ENCODE measurements around a stretch of chr10.

DNA sequence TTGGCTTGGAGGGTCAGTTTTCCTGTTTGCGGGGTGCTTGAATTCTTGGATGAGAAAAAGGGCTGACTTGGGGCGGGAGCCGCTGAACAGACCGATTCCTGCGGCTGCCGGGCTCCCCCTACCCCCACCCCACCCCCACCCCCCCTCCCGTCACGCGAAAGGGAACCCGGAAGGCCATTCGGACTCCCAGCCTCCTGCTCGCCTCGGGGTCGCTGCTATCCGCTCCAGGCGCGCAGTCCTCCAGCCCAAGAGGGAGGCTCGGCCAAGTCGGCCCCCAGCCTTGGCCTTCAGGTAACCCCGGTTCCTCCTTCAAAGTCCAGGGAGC is 1.1 kb downstream of the SORCS3 start:
- PRO-cap: no peak
- RAMPAGE, long total RNA, 4 experiments: no peak in any of the 4 experiments

GRCh38 chr10:105837969-105838391 is 1196.9 kb downstream of the SORCS3 start:
- PRO-cap: no peak
- RAMPAGE, long total RNA, 4 experiments: no peak in any of the 4 experiments

DNA sequence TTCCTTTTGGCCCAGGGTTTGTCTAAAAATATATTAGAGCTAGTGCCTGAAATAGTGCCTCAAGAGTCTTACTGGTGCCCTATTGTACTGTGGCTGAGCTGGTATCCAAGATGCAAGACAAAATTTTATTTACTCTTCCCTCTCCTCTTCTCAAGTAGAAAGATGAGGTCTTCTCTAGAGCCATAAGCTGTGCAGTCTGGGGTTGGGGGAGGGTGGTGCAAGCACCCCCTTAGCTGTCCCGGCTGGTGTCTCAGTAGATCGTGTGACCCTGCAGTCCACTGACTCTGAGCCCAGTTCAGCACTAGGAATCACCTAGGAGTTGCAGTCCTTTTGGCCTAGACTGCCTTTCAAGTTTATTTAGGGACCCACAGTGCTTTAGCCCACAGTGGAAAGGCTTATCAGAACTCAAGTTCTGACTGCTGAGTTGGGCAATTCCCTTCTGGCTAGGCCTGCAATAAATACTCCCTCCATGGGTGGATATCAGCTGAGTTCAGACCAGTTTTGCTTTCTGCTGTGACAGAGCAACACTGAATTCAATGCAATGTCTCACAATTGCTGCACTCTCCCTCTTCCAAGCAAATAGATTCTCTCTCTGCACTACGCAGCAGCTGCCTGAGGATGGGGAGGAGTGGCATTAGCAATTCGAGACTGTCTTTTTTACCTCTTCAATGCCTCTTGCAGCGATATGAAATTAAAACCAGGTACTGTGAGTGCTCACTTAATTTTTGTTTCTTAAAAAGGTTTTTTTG is 1153.4 kb downstream of the SORCS1 start:
- PRO-cap: no peak
- RAMPAGE, long total RNA, 4 experiments: no peak in any of the 4 experiments

- PRO-cap: no peak
- RAMPAGE, long total RNA, 4 experiments: no peak in any of the 4 experiments
These were observed 515.9 kb downstream of the SORCS1 start for GRCh38 chr10:106648587-106649122.

DNA sequence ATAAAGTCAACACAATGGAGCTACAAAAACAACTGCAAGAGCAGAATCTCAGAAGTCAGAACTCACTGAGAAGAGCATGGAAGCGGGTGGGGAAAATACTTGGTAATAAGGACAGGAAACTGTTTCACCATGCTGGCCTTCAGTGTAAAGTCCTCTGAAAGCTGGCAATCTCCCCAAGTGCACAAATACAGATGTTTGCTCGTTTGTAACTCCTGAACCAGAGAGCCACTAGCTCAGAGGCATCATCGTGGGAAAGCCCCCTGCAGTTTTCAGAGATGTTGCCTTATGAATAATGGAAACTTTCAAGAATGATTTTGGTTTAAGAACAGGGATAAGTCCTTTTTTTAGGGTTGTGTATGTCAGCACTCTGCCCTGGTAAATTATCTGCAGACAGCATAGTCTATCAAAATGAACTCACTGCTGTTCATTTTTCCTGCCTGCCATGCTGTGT is 233.1 kb downstream of the SORCS1 start:
- PRO-cap: no peak
- RAMPAGE, long total RNA, 4 experiments: no peak in any of the 4 experiments

DNA sequence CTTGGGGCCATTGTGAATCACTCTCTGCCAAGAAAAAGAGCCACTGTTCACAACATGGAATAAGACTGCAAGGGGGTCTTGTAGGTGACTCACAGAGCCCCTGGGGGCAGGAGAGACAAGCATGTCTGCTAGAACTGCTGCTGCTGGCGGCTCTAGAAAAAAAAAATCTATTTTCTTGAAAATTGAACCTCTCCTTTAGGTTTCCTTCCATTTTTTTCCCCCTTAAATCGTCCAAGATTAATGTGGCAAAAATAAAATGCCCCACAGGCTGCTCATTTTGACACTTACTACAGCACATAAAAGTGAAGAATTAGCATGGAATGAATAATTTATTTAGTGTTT is 191.1 kb downstream of the SORCS1 start:
- PRO-cap: no peak
- RAMPAGE, long total RNA, 4 experiments: no peak in any of the 4 experiments

DNA sequence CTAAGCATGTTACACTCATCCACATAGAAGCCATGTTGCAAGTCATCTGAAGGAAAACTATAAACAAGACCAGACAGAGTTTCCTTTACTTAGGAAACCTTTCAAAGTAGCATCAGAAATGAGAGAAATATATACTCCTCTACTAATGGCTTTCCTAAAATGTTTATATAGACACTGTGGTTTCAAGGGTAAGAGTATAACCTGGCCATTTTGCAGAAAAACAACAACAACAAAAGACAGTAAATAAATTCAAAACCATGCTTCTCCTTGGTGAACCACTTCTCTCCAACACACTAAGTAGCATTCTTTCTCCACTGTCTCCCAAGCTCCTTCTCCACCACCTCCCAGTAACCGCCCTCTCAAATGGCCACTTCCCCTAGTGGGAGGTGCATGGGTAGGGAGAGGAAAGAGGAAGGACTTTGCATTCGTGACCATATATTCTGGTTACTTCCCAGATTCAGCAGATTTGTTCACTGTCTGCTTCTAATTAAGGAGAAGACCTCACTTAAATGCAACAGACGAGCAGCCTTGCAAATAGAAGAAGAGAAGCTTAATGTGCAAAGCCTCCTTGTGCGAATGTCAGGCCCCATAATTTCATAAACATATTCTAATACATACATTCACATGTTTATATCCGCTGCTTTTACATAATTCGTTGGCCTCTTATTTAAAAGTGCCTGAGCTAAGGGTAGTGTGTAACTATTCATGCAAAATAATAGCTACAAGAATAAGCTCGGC is 166.8 kb downstream of the SORCS1 start:
- PRO-cap: no peak
- RAMPAGE, long total RNA, 4 experiments: no peak in any of the 4 experiments

- PRO-cap: no peak
- RAMPAGE, long total RNA, 4 experiments: no peak in any of the 4 experiments
These were observed 967.8 kb upstream of the SORCS1 start for GRCh38 chr10:108132180-108132765.

DNA sequence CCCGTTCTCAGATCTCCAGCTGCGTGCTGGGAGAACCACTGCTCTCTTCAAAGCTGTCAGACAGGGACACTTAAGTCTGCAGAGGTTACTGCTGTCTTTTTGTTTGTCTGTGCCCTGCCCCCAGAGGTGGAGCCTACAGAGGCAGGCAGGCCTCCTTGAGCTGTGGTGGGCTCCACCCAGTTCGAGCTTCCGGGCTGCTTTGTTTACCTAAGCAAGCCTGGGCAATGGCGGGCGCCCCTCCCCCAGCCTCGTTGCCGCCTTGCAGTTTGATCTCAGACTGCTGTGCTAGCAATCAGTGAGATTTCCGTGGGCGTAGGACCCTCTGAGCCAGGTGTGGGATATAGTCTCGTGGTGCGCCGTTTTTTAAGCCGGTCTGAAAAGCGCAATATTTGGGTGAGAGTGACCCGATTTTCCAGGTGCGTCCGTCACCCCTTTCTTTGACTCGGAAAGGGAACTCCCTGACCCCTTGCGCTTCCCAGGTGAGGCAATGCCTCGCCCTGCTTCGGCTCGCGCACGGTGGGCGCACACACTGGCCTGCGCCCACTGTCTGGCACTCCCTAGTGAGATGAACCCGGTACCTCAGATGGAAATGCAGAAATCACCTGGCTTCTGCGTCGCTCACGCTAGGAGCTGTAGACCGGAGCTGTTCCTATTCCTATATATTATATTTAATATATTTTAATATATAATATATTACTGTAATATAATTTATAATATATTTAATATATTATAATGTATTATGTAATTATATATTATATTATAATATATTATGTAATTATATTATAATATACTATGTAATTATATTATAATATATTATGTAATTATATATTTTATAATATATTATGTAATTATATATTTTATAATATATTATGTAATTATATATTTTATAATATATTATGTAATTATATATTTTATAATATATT is 1151.2 kb upstream of the SORCS1 start:
- PRO-cap: no peak
- RAMPAGE, long total RNA, 4 experiments: no peak in any of the 4 experiments

DNA sequence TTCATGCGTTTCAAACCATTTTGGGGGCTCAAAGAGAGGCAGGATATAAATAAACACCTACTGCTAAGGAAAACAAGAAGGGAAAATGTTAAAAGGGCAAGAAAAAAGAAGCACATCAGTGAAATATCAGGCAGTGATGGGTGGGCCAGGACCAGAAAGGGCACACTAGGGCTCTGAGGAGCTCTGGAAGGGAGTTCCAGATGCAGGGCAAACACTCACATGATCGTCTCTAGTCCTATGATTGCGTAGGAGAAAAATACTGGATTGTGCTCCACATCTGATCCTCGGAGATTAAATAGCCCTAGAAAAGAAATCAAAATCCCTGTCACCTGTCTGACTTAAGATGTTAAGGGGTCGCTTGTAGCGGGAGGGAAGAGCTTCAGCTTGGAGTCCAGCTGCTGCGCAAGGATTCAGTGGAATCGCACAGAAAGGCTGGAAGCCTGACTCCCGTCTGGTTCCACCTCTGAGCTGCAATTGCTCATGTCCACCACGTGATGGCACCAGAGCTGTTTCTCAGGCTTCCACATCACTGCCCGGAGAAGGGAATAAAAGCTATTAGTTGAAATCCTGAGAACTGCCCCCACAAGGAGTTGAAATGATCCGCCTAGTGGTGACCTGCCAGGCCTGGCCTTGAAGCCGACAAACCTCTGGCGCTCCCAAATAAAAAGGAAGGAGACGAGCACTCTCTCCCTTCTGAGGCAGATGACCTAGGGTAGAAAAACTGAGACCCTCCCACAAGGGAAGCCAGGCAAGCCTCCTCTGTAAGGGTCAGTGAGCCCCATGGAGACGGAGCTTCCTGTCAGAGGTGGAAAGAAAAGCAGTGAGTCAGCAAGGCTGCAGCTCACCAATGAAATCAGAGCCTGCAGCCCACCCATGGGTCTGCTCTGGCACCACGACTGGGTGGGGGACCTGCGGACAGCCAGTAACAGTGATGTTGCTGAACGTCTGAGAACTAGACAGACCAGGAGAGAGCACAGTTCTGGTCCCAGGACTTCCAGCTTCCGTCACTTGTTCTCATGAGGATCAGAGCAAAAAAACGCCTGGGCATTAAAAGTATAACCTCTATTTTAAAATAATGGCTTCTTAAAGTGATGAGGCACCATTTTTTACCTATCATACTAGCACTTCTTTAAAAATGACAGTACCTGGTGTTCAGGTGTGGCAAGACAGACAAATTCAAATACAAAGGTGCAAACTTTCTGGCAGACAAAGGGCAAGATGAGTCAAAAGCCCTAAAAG is 39.0 kb downstream of the XPNPEP1 start:
- PRO-cap: no peak
- RAMPAGE, long total RNA, 4 experiments: no peak in any of the 4 experiments

DNA sequence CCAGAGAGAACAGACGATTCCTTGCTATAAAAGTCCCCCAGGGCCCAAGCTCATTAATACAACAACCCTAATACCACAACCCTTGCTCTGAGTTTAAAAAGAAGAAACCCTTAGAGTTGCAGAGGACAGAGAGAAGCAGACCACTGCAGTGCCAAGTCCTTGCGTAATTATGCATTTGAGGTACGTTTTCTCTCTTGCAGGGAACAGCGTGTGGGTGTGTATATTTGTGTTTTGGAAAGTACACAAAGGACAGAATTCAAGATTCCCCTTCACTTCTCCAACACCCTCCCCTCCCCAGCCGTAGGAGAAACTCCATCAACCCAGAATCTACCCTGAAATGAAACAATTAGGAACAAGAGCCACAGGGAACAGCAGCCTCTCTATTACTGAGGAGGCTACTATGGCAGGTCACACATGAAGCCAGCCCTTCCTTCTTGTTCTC is 23.3 kb downstream of the XPNPEP1 start:
- PRO-cap: no peak
- RAMPAGE, long total RNA, 4 experiments: no peak in any of the 4 experiments

GRCh38 chr10:110048082-110048548 is 40.3 kb downstream of the ADD3 start:
- PRO-cap: no peak
- RAMPAGE, long total RNA, 4 experiments: no peak in any of the 4 experiments

DNA sequence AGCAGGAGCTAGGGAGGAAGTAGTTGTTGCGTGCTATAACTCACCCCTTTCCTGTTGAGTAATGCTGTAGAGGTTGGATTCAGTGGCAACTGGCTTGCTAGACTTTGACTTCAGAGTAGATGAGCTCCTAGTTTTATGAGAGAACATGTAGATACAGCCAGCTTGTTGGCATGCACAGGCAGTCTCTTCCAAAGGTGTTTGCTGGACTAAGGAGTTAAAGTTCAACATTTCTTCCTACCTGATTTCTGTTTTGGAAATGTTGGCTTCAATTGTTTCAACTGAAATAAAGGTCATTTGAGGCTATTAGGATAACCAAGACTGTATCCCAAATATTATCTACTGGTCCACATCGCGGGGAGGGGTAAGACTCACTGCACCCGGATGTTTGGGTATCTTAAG is 66.1 kb upstream of the MXI1 start:
- PRO-cap: bidirectional peak, plus-strand start at position 181 of the sequence, minus-strand start at position 53 of the sequence
- RAMPAGE, long total RNA, 4 experiments: no peak in any of the 4 experiments

- PRO-cap: no peak
- RAMPAGE, long total RNA, 4 experiments: no peak in any of the 4 experiments
These were observed 38.8 kb upstream of the MXI1 start for GRCh38 chr10:110168487-110169158.

- PRO-cap: bidirectional peak, plus-strand start at chr10:110212376, minus-strand start at chr10:110212210
- RAMPAGE, long total RNA, 4 experiments: no peak in any of the 4 experiments
These were observed 4.6 kb downstream of the MXI1 start for GRCh38 chr10:110211849-110212510.

DNA sequence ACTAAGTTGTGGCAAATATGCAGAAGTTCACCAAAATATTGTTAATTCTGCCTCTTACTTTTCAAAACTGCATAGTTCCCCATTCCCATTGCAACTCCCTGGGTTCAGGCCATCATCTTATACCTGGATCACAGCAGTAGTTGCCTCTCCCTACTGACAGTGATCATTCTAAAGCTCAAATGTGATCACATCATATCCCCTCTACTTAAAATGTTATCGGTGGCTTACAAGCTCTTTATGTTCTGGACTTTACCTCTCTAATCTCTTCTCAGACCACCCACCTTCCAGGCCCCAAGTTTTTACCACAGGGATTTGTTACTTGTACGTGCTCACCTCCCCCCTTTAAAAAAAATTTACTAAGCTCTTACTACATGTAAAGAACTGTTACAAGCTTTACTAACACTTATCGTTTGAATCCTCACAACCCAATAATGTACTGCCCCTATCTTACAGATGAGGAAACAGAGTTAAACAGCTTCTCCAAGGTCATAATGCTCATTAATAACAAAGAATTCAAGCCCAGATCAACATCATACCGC is 8.1 kb downstream of the SMNDC1 start:
- PRO-cap: no peak
- RAMPAGE, long total RNA, 4 experiments: no peak in any of the 4 experiments

GRCh38 chr10:110303413-110303998 is 1.2 kb downstream of the SMNDC1 start:
- PRO-cap: no peak
- RAMPAGE, long total RNA, 4 experiments: no peak in any of the 4 experiments

- PRO-cap: bidirectional peak, plus-strand start at chr10:110356901, minus-strand start at chr10:110356755
- RAMPAGE, long total RNA, 4 experiments: no peak in any of the 4 experiments
These were observed 51.9 kb upstream of the SMNDC1 start for GRCh38 chr10:110356354-110357231.

- PRO-cap: bidirectional peak, plus-strand start at chr10:110398857, minus-strand start at chr10:110398685
- RAMPAGE, long total RNA, 4 experiments: no peak in any of the 4 experiments
These were observed 93.9 kb upstream of the SMNDC1 start for GRCh38 chr10:110398521-110399068.

GRCh38 chr10:110410273-110410894 is 87.3 kb upstream of the DUSP5 start:
- PRO-cap: bidirectional peak, plus-strand start at chr10:110410632, minus-strand start at chr10:110410404
- RAMPAGE, long total RNA, 4 experiments: no peak in any of the 4 experiments